Airway epithelial cell (primary cell): ENCODE measurements around a stretch of chrX.

DNA sequence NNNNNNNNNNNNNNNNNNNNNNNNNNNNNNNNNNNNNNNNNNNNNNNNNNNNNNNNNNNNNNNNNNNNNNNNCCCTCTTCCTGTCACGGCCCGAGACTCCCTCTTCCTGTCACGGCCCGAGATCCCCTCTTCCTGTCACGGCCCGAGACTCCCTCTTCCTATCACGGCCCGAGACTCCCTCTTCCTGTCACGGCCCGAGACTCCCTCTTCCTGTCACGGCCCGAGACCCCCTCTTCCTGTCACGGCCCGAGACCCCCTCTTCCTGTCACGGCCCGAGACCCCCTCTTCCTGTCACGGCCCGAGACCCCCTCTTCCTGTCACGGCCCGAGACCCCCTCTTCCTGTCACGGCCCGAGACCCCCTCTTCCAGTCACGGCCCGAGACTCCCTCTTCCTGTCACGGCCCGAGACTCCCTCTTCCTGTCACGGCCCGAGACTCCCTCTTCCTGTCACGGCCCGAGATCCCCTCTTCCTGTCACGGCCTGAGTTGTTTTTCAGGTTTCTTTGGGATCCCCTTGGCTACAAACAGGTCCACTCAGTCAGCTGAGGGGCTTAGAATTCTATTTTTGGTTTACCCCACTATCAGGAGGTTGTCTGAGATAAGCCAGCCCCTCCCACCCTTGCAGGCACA lies 186.3 kb upstream of the PLCXD1 start:
- RAMPAGE, long total RNA = no peak

- RAMPAGE, long total RNA = no peak
Measured at GRCh38 chrX:1206210-1206703, 6.2 kb downstream of the CRLF2 start.

DNA sequence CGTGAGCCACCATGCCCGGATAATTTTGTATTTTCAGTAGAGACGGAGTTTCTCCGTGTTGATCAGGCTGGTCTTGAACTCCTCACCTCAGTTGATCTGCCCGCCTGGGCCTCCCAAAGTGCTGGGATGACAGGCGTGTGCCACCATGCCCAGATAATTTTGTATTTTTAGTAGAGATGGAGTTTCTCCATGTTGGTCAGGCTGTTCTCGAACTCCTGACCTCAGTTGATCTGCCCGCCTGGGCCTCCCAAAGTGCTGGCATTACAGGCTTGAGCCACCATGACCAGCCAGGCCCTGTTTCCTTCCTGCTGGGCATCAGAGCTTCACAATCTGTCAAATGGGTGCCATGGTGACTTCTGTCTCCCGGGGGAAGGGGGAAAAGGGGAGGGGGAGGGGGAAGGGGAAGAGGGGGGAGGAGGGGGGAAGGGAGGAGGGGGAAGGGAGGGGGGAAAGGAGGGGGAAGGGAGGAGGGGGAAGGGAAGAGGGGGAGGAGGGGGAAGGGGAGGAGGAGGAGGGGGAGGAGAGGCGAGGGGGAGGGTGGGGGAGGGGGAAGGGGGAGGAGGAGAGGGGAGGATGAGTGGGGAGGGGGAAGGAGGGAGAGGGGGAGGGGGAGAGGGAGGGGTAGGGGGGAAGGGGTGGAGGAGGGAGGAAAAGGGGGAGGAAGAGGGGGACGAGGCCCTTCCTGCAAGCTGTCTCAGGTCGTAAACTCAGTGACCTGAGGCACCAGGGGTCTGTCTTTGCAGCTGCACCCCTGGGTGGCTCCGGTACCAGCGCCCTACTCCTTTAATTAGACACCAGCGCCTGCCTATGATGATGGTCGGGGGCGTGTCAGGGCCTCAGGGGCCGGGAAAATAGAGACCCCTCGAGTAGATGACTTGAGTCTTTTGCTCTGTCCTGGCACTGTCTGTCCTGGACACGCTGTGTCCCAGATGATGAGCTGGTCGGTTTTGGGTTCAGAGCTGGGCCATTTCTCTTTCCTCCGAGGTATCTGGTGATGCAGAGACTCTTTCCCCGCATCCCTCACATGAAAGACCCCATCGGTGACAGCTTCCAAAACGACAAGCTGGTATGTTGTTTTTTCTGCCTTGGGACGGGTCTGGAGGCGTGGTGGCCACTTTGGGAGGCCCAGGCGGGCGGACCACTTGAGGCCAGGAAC lies 11.5 kb downstream of the SLC25A6 start:
- RAMPAGE, long total RNA = no peak

GRCh38 chrX:1391236-1391876 lies 557 bp downstream of the SLC25A6 start:
- RAMPAGE, long total RNA = no peak

GRCh38 chrX:1392259-1393222 lies 628 bp upstream of the SLC25A6 start:
- RAMPAGE, long total RNA = no peak

- RAMPAGE, long total RNA = no peak
Measured at GRCh38 chrX:1394908-1395612, 3.1 kb upstream of the SLC25A6 start.

GRCh38 chrX:1402944-1403602 lies 11.2 kb upstream of the SLC25A6 start:
- RAMPAGE, long total RNA = no peak

GRCh38 chrX:1453837-1454104 lies 1.1 kb upstream of the ASMTL start:
- RAMPAGE, long total RNA = no peak

- RAMPAGE, long total RNA = no peak
Measured at GRCh38 chrX:1462355-1463646, 10.1 kb upstream of the ASMTL start.

- RAMPAGE, long total RNA = no peak
Measured at GRCh38 chrX:1493307-1493878, 40.7 kb upstream of the ASMTL start.

- RAMPAGE, long total RNA = no peak
Measured at GRCh38 chrX:1502103-1502863, 34.7 kb downstream of the P2RY8 start.

DNA sequence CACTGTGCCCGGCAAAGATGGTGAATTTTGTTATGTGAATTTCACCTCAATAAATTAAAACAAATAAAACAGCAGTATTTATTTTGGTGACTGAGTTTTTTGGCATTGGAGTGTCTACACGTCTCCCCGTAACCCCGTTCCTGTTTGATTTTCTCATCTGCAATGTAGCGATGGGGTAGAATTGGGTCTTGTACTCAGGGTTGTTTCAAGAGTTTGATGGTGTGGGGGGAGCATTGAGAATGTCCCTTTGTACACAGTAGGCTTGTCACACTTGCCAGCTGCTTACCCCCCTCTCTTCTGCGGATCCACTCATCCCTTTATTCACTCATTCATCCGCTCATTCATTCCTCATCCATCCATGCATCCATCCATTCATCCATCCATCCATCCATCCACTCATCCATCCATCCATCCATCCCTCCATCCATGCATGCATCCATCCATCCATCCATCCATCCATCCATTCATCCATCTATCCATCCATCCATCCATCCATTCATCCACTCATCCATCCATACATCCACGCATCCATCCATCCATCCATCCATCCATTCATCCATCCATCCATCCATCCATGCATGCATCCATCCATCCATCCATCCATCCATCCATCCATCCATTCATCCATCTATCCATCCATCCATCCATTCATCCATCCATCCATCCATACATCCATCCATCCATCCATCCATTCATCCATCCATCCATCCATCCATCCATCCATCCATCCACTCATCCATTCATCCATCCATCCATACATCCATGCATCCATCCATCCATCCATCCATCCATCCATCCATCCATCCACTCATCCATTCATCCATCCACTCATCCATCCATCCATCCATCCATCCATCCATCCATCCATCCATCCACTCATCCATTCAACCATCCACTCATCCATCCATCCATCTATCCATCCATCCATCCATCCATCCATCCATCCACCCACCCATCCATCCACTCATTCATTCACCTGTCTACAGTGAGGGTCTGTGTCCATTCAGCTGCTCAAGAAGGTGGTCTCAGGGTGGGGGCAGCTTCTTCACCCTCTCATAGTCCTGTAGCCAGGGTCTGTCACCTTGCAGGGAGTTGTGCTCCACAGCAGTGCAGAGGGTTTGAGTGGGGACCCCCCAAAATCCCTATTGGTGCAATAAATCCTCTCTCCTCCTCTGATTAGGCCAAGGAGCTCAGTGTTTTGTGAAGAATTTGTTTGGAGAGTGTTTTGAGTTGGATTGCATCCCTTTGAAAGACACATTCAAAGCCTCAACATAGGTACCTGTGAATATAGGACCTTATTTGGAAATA lies 12.6 kb downstream of the P2RY8 start:
- RAMPAGE, long total RNA = no peak

DNA sequence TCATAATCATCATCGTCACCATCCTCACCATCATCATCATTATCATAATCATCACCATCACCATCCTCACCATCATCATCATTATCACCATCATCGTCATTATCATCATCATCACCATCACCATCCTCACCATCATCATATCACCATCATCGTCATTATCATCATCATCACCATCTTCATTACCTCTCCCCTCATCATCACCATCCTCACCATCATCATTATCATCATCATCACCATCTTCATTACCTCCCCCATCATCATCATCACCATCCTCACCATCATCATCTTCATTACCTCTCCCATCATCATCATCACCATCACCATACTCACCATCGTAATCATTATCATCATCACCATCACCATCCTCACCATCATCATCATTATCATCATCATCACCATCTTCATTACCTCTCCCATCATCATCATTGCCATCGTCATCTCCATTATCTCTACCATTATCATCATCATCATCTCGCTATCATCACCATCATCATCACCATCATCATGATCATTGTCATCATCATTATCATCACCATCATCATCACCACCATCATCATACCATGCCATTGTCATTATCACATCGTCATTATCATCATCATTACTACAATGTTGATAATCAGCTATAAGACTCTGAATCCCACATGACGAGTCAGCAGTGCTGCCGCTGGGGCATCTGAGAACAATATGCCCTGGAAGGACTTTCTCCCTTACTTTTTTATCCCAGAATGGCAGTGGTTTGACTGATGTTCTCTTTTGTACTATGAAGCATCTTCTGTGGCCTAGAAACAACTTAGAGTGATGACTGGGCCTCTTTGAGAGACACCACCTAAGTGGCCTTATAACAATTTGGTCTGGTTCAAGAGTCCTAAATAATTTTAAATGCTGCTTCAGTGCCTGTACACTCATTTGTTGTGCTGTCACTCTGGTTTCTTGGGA lies 362.8 kb downstream of the DHRSX start:
- RAMPAGE, long total RNA = no peak

- RAMPAGE, long total RNA = no peak
Measured at GRCh38 chrX:2363231-2364186, 137.3 kb downstream of the DHRSX start.

- RAMPAGE, long total RNA = no peak
Measured at GRCh38 chrX:2382575-2383928, 117.7 kb downstream of the DHRSX start.

GRCh38 chrX:2426150-2426970 lies 74.4 kb downstream of the DHRSX start:
- RAMPAGE, long total RNA = no peak

GRCh38 chrX:2463911-2464358 lies 36.8 kb downstream of the DHRSX start:
- RAMPAGE, long total RNA = no peak

- RAMPAGE, long total RNA = no peak
Measured at GRCh38 chrX:2584322-2585010, 83.7 kb upstream of the DHRSX start.

DNA sequence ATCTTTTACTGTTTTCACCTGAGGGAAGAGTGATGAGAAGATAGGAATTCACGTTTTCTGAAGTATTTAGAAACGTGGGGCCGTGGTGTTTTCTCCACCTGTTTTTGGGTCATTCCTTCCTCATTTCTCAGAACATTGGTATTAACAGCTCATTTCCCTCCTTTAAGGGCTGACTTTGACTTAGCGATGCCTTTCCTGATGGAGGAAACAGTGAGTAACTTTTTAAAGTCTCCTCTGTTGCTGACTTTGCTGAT lies 80.3 kb upstream of the CD99 start:
- RAMPAGE, long total RNA = no peak

DNA sequence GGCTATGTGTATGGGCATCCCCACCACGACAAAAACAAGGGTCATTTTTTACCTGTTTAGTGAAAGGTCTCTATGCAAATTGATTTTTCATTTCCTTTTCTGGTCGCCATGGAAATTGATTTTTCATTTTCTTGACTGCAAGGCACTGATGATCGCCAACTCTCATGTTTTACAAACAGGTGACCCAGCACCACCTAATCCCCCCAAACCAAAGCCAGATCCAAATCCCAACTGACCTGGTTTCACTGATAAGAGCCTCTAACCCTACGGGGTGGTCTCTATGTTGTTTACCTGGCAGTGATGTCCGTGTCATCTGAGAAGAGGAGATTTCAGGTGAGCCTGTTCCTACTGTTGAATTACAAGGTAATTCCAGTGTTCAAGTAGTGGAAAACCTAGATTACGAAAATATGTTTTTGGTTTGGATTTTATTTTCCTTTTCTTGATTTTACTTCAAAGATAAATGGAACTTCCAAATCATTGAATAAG lies 75.4 kb upstream of the CD99 start:
- RAMPAGE, long total RNA = no peak